ENCODE measurements around the genes DET1, AEN, ACAN and HAPLN3.

DNA sequence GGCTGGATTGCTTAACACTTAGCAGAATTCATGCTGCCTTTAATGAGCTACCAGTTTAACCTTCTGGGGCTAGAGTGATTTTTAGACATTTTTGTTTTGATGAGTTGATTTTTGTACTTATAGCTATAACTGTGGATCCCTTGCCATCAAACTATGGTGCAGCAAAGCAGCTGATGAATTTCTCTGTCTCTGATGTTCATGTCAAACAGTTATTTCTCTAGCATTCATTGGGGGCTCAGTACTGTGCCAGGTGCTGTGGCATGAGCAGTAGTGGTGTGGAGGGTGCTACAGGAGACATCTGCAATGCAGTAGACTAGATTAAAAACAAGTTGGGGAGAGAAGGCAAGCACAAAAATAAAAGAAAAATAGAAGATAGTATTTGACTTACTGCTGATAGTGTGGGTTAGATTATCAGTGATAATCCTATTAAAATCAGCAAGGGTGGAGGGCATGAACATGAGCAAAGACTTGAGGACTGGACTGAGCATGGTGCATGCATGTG is 95.3 kb downstream of the AKAP13 start:
- PRO-cap, result no peak

DNA sequence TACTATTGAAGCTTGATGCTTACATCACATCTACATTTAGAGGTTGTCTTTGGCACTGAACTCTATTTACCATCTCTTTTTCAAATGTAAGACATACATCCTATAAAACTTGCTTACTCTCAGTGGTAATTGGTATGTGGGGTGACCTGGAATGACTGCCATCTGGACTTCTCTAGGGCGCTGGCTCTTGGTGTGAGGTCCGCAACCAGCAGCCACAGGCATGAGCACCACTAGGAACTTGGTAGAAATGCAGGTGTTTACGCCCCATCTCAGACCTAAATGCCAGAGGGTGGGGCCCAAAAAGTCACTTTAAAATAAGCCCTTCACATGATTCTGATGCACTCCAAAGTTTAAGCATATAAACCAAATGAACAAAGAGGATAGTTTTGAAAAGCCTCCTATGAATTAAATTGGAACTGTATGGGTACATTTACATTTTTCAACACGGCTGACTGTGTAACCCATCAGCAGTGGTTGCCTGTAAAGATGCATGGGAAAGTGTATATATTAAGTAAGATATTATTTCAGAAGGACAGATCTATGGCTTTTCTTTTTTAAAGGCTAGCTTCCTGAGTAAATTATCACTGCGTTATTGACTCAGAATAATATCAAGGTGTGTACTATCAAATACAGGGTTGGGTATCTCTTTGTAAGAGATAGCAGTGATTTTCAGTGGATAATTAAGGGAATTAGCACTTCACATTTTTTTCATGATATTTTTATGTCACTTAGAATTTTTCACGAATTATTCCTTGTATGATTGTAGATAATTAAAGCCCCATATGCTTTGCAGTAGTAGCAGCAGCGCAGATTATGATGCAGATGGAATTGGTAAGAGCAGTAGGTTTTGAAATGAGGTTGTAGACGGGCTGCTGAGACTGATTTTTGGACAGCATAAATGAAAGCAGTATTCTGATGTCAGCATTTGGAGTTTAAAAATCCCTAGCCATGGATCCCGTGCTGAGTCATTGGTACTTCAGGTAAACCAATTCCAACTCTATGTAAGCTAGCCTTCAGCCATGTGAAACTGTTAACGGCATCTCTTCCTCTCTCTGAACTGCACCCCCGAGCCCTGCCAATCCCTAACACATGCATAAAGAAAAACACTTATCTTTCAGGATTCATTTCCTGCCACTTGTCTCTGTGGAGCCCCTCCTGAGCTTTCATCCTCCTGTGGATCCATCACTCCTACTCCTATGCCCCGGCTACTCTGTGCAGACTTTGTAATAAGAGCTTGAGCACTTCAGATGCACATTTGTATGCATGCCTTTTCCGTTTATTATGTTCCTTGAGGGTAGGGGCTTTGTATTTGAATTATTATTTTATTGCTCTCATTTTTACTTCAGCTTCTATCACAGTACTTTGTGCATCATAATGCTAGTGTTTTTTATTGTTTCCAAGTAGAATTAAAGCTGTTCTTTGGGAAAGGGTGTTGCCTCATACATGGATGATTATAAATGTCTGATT is 118.7 kb downstream of the AKAP13 start:
- PRO-cap, result no peak

DNA sequence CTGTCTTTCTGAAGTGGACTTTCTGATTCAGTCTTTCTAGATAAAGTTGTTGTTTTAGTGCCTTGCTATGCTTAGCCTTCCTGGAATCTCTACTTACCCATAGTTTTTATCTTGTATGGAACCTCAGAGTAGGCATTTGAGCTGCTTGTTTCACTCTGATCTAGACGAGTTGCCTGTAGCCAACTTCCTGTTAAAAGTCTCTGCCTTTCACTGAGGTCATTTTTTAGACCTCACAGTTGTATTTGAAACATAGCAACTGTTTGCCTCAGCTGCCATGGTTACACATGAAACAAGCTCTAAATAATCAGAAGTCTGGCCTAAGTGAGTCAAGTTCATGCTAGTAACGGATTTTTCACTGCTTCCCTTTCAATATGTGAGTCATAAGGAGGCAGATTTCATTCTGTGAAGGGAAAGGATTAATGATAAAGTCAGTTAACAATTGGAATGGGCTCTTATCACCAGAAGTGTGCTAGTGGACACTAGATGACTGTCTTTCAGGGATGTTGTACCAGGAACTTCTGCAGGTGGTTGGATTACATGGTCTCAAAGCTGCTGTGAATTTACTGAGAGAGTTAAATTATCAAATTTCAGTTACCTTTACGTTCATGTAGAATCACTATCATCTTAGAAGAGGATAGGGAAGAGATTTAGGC is 126.7 kb downstream of the KLHL25 start:
- PRO-cap, result bidirectional peak, plus-strand start at position 455 of the sequence, minus-strand start at position 192 of the sequence

DNA sequence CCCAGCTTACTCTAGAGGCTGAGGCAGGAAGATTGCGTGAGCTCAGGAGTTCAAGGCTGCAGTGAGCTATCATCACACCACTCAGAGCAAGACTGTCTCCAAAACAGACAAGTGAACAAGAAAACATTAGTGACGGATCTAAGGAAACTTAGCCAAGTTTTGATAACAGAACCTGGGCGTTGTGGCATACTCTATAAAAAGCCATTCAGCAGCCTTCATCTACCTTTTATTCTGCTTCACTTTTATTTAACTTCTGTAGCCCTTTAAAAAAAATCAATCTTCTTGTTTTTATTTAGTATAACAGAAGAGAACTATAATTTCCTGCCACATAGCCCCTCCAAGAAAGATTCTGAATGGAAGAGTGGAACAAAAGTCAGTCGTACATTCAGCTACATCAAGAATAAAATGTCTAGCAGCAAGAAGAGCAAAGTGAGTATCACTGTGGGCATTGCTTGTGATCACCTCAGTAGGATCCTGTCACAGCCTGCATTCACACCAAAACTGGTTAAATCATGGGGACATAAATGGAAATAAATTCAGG is 110.2 kb downstream of the KLHL25 start:
- PRO-cap, result no peak

GRCh38 chr15:85748172-85749092 is 46.3 kb downstream of the KLHL25 start:
- PRO-cap, result no peak

DNA sequence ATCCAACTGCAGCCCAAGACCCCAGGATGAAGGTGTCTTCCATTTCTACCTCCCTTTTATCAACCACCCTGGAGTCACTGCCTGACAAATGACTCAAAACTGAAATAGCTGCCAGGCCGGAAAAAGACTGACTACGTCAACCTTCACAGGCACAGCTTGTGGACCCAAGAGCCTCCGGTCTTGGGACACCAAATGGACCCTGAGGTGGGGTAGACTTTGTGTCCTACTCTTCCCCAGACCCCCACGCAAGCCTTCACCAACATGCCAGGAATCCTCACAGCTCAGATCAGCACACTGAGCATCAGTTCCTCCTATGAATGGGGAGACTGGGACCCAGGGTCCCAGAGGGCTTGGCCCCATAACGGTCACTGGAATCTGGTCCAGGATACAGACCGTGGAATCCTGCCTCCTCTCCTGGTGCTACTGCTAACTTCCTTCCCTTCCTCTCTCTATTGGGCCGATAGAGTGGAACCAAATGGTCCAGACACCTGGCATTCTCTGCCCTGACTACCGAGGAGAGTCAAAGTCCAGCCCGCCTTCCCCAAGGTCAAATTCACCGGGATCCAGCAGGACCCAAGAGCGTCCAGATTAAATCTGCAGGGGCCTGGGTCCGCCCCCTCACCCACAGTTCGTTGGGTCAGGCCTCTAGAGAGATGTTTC is 1.3 kb downstream of the KLHL25 start:
- PRO-cap, result no peak

- PRO-cap, result no peak
Measured at GRCh38 chr15:86624689-86625370, 545.2 kb downstream of the AGBL1 start.

DNA sequence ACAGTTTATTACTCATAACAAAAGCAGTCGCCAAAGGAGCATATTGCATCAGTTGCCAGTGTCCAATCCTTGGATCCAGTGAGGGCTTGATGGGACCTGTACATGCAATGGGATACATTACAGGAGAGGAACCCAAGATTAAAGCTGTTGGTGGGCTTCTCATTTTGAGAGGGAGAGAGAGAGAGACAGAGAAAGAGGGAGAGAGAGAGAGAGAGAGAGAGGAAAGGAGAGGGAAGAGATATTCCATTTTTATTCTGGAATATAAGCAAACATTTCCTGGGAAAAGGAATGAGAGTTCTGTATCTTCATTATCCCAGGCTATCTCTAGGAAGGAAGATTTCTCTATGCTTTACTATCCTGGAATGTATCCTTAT is 689.3 kb downstream of the AGBL1 start:
- PRO-cap, result no peak

- PRO-cap, result no peak
Measured at GRCh38 chr15:87463942-87464266, 792.6 kb downstream of the NTRK3 start.

GRCh38 chr15:87576321-87577275 is 679.9 kb downstream of the NTRK3 start:
- PRO-cap, result no peak

GRCh38 chr15:87944694-87945330 is 311.7 kb downstream of the NTRK3 start:
- PRO-cap, result no peak

- PRO-cap, result no peak
Measured at GRCh38 chr15:87951302-87951564, 305.3 kb downstream of the NTRK3 start.

- PRO-cap, result no peak
Measured at GRCh38 chr15:88403137-88403857, 63.9 kb downstream of the MRPL46 start.

GRCh38 chr15:88546181-88547116 is at the start of gene DET1:
Gene DET1 (minus strand): TSS chr15:88546681.
- PRO-cap, result bidirectional peak, plus-strand start at chr15:88546557, minus-strand start at chr15:88546331

GRCh38 chr15:88621032-88621857 is at the start of gene AEN:
Gene AEN (plus strand): TSS chr15:88621340.
- PRO-cap, result unidirectional peak, plus-strand start at chr15:88621247; unidirectional peak, plus-strand start at chr15:88621296; unidirectional peak, plus-strand start at chr15:88621349; bidirectional peak, plus-strand start at chr15:88621705, minus-strand start at chr15:88621640

GRCh38 chr15:88630019-88630757 is 8.6 kb upstream of the ISG20 start:
- PRO-cap, result no peak

GRCh38 chr15:88803035-88803746 is at the start of gene ACAN:
Gene ACAN (plus strand): TSS chr15:88803436.
- PRO-cap, result no peak

DNA sequence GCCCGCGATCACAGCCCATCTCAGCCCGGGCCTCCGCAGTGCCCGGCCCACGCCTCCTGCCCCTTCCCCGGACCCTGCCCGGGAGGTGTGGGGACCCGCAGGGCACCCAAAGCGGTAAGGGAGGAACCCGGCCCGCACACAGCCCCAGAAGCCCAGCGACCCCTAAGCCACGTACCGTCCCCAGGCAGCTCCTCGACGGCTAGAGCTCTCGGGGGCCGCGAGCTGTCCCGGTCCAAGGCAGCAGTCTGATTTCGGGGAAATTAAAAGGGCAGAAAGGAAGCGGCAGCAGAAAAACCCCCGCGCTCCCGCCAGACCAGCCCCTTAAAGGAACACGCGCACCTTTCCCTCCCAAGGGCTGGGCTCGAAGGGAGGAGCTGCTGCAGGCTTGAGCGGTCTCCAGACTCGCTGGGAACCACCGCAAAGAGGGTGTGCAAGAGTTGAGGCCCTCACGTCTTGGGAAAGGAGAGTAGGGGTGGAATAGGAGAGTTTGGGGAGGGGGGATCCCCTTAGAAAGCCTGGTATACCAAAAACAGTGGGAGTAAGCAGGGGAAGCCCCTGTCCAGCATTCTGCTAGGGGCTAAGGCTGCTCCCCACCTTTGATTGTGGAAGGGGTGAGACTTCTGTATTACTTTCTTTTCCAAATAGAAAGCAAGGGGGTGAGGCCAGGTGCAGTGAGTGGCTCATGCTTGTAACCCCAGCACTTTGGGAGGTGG is at the start of gene HAPLN3:
Gene HAPLN3 (minus strand): TSS at position 261 of the 713 bp plus-strand sequence.
- PRO-cap, result bidirectional peak, plus-strand start at position 351 of the sequence, minus-strand start at position 247 of the sequence

DNA sequence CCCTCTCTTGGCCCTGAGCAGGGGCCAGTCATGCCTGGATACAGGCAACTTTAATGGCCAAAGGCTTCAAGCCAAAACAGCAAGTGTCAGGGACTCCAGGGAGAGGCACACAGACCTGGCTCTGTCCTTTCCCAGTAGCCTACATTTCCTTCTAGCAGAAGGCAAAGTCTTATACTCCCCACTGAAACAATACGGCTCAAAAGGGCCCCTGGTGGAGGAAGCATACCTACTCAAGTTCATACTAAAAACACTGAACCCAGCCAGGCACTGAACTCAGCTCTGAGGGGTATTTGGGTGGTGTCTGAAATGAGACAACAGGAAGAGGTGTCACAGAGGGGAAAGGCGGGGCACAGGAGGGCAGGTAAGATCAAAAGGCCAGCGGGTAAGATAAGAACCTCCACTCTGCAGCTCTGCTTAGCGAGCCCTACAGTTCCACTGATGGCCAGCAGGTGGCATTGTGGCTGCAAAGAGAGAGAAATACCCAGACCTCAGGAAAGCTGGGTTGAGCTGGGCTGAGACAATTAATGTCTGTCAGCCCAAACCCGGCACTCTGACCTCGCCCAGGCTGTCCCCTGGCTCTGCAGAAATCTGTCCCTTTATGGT is 8.6 kb downstream of the MFGE8 start:
- PRO-cap, result no peak

GRCh38 chr15:88908676-88909711 is 4.2 kb downstream of the MFGE8 start:
- PRO-cap, result no peak

Measured in trachea (tissue), 1 donor.